Endodermal cell (in vitro differentiated cells): ENCODE results near the gene LMLN.

- PRO-cap: no peak
These were observed 33.3 kb downstream of the ZDHHC19 start for GRCh38 chr3:196177874-196178384.

GRCh38 chr3:196183415-196183997 is 27.7 kb downstream of the ZDHHC19 start:
- PRO-cap: no peak

DNA sequence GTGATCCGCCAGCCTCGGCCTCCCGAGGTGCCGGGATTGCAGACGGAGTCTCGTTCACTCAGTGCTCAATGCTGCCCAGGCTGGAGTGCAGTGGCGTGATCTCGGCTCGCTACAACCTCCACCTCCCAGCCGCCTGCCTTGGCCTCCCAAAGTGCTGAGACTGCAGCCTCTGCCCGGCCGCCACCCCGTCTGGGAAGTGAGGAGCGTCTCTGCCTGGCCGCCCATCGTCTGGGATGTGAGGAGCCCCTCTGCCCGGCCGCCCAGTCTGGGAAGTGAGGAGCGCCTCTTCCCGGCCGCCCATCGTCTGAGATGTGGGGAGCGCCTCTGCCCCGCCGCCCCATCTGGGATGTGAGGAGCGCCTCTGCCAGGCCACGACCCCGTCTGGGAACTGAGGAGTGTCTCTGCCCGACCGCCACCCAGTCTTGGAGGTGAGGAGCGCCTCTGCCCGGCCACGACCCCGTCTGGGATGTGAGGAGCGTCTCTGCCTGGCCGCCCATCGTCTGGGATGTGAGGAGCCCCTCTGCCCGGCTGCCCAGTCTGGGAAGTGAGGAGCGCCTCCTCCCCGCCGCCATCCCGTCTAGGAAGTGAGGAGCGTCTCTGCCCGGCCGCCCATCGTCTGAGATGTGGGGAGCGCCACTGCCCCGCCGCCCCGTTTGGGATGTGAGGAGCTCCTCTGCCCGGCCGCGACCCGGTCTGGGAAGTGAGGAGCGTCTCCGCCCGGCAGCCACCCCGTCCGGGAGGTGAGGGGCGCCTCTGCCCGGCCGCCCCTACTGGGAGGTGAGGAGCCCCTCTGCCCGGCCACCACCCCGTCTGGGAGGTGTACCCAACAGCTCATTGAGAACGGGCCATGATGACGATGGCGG is 27.7 kb downstream of the SLC51A start:
- PRO-cap: no peak

- PRO-cap: no peak
These were observed 11.4 kb downstream of the NRROS start for GRCh38 chr3:196650714-196651470.

DNA sequence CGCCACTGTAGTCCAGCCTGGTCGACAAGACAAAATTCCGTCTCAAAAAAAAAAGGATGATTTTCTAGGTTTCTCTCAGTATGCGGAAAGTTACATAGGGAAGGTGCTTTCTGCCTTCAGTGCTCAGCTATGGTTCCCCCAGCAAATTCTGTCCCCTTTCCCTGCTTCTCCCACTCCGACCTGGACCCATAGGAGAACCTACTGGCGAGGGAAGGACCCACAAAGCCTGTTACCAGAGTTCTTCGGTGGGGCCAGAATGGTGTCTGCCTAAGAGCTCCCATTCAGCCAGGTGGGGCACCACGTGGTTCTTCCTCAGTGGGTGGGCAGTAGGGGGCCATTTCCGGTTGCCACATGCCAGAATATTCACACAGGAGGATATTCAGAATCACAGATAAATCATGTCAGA is 25.5 kb downstream of the NRROS start:
- PRO-cap: no peak

DNA sequence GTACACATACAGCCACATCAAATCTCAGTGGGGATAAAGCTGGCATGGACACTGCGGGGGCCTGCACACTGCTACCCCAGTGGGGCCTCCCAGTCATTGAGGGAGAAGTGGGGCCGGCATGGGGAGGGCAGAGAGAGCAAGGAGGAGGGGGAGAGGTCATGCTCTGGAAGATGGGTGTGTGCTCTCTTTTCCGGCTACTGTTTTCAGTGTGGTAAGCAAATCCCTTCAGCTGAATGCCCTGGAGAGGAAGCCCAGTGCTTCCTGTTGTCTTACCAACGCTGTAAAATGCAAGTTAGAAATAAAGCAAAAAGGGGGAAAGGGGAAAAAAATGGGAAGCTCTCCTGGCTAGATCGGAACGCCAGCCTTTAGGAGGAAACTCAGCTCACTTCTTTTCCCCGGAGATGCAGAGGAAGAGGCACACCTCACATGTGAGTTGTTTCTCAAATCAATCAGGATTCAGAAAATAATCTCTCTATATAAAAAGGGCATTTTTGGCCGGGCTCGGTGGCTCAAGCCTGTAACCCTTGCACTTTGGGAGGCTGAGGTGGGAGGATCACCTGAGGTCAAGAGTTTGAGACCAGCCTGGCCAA is 30.9 kb downstream of the NRROS start:
- PRO-cap: no peak

- PRO-cap: no peak
These were observed 295 bp downstream of the CEP19 start for GRCh38 chr3:196711742-196712167.

DNA sequence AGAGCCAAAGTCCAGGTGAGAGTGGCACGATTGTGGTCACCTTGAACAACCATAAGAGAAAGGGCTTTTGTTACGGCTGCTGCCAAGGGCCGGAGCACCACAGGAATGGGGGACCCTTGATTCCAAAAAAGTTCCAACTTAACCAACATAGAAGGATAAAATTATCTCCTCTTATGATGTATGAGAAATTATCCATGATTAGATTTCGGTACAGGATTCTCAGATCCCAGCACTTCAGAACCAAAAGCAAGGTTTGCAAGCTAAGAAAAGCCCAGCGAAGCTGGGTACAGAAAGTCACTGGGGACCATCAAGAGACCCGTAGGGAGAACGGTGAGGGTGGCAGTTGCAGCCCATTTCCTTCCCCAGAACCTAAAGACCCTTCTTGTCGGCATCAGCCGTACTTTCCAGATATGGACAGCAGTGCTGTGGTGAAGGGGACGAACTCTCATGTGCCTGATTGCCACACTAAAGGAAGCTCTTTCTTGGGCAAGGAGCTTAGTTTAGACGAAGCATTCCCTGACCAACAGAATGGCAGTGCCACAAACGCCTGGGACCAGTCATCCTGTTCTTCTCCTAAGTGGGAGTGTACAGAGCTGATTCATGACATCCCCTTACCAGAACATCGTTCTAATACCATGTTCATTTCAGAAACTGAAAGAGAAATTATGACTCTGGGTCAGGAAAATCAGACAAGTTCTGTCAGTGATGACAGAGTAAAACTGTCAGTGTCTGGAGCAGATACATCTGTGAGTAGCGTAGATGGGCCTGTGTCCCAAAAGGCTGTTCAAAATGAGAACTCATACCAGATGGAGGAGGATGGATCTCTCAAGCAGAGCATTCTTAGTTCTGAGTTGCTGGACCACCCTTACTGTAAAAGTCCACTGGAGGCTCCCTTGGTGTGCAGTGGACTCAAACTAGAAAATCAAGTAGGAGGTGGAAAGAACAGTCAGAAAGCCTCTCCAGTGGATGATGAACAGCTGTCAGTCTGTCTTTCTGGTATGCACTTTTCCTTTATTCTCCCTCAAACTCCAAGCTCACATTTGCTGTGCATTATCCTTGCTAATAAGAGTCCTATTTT is 18.3 kb downstream of the SENP5 start:
- PRO-cap: no peak

GRCh38 chr3:196930878-196931552 is 11.3 kb downstream of the NCBP2 start:
- PRO-cap: no peak

- PRO-cap: unidirectional peak, plus-strand start at chr3:196978880
These were observed 10.2 kb upstream of the PIGZ start for GRCh38 chr3:196978791-196979178.

GRCh38 chr3:197356370-197356892 is 58.0 kb upstream of the DLG1 start:
- PRO-cap: no peak

DNA sequence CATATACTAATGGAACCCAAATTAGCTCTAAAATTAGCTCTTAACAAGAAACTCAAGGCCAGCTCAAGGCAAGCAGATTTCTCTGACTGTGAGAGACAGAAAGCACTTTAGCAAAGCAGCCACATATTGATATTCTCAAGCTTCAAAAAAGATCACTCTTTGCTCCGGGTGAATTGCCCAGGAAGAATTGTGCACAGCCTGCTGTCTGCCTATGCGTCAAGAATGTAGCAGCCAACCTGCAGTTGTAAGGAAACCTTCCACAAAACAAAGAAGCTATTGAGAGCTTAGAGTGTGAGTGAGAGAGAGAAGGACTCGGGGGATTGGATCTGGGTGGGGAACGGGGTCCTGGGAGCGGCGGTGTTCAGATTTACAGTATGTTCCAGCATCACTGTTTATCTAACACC is 88.5 kb downstream of the BDH1 start:
- PRO-cap: no peak

DNA sequence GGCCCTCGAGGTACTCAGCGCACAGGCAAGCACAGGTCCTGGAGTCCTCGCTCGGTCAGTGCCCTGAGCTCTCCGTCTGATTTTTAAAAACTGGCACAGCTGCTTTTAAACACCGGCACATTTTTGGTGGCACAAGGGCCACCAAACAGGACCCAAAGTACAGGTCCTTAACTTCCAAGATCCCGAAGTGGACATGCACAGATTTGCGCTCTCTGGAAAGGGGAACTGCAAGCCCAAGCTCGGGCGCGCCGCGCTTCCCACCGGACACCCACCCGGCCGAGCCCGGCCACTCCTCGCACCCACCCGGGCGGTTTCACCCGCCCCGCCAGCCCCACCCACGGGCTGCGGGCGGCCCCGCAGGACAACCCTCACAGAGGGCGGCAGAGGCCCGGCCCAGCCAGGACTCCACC is 71.2 kb upstream of the BDH1 start:
- PRO-cap: no peak

DNA sequence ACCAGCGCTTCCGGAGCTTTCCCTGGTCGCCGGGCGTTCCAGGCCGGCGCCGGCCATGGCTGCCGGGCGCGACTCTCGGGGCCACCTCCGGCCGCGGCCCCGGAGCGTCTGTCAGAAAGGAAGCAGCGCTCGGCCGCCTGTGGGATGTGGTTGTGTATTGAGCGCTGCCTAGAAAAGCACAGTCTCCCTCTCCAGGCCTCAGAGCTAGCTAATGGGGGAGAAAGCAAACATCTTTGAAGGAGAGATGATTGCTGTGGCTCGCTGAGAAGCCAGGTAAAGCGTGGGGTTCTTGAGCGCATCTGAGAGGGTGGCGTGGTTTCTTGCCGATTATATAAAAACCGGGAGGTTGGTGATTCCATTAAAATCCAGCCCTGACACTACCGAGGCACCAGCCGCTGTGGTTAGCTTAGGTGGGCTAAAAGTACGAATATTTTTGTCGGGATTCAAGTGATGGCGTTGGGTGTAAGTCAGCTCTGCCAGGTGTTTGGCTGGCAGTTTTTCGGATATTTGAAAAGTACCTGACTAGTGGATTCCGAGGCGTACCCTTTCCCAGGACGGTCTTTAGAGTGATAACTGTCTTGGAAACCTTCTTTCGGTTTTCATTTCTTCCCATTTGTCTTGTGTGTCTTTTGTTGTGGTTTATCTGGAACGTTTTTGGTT is 997 bp downstream of the FYTTD1 start:
- PRO-cap: bidirectional peak, plus-strand start at position 201 of the sequence, minus-strand start at position 113 of the sequence

GRCh38 chr3:197949195-197949988 is 598 bp upstream of the RPL35A start:
- PRO-cap: bidirectional peak, plus-strand start at chr3:197950193, minus-strand start at chr3:197949872

GRCh38 chr3:197960144-197960988 is at the start of gene LMLN:
Gene LMLN, plus strand, starts transcription at chr3:197960217.
- PRO-cap: bidirectional peak, plus-strand start at chr3:197960277, minus-strand start at chr3:197960100; bidirectional peak, plus-strand start at chr3:197960451, minus-strand start at chr3:197960434; bidirectional peak, plus-strand start at chr3:197960703, minus-strand start at chr3:197960541

GRCh38 chr3:198027820-198028500 is 67.9 kb downstream of the LMLN start:
- PRO-cap: no peak

GRCh38 chr3:198153014-198153571 is 193.1 kb downstream of the LMLN start:
- PRO-cap: no peak